ENCODE measurements around the genes IGIP, CD14, PCDHA8 and PCDHB3.

- PRO-cap, result no peak
These were observed 43.3 kb downstream of the CXXC5 start for GRCh38 chr5:139691352-139691866.

DNA sequence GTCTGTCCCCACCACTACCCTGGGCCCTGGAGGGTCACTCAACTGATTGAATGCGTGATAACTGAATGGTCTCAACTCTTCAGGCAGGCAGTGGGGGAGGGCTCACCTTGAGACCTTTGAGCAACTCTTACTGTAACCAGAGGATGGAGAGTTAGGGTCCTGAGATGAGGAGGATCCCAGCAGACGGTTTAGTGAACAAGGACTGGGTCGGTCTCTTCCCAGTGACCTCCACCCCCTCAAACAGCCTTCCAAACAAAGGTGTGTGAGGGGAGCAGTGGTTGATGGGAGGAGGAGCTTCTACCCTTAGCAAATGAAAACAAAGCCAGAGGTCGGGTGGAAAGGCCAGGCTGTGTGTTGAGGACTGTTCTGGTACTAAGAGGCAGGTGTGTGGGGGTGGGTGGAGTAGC lies 59.4 kb downstream of the CXXC5 start:
- PRO-cap, result no peak

GRCh38 chr5:140106760-140107029 lies 7.2 kb upstream of the PURA start:
- PRO-cap, result no peak

- PRO-cap, result no peak
These were observed at the start of gene IGIP for GRCh38 chr5:140125784-140126046. Gene IGIP, plus strand, starts transcription at chr5:140125937.

- PRO-cap, result no peak
These were observed 9.3 kb upstream of the CYSTM1 start for GRCh38 chr5:140165664-140166195.

GRCh38 chr5:140219641-140220063 lies 44.7 kb downstream of the CYSTM1 start:
- PRO-cap, result no peak

DNA sequence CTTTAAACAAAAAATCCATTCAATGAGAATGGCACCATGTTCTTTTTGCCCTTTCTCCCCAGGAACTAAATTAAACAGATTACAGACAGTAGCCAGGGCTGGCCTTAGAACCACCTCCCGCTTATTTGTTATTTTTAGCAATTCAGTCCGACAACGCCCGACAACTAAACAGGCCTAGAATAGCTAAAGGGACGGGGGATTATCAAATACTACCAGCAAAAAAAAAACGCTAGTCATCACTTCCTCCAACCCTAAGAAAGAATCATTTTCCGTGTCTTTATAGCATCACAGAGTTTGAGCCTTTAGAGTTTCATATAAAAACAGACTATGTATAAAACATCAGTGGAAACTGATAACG lies 35.4 kb downstream of the PFDN1 start:
- PRO-cap, result no peak

GRCh38 chr5:140341464-140342178 lies 4.8 kb downstream of the HBEGF start:
- PRO-cap, result no peak

GRCh38 chr5:140531112-140531990 lies 16.1 kb upstream of the EIF4EBP3 start:
- PRO-cap, result no peak

GRCh38 chr5:140557617-140558455 lies 563 bp upstream of the SRA1 start:
- PRO-cap, result no peak

DNA sequence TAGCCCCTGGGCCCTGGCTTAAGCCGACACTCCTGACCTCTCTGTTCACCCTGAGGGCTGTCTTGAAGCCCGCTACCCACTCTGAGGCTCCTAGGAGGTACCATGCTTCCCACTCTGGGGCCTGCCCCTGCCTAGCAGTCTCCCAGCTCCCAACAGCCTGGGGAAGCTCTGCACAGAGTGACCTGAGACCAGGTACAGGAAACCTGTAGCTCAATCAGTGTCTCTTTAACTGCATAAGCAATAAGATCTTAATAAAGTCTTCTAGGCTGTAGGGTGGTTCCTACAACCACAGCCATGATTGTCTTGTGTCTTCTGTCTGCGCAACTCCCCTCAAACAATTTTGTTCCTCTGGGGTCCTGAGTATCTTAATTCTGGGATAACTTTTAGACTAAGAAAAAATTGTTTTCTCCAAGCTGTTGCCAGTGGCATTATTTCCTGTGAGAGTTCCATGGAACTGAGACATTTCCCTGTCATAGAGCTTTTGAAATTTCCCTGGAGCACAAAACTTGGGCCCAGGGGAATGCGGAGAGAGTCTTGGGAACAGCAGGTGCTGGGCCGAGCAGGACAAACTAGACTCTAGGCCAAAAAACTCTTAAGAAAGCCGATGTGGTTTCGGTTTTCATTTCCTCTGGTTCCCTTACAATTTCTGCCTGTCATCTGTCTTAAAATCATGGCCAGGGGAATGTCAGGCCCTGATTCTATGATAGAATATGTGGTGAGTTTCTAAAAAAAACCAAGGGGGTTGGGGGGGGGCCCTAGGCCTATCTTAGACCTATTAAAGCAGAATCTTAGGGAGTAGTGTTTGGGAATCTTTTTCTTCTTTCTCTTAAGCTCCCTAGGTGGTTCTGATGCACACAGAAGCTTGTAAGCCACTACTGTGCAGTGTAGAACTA lies 4.4 kb downstream of the SLC35A4 start:
- PRO-cap, result no peak

DNA sequence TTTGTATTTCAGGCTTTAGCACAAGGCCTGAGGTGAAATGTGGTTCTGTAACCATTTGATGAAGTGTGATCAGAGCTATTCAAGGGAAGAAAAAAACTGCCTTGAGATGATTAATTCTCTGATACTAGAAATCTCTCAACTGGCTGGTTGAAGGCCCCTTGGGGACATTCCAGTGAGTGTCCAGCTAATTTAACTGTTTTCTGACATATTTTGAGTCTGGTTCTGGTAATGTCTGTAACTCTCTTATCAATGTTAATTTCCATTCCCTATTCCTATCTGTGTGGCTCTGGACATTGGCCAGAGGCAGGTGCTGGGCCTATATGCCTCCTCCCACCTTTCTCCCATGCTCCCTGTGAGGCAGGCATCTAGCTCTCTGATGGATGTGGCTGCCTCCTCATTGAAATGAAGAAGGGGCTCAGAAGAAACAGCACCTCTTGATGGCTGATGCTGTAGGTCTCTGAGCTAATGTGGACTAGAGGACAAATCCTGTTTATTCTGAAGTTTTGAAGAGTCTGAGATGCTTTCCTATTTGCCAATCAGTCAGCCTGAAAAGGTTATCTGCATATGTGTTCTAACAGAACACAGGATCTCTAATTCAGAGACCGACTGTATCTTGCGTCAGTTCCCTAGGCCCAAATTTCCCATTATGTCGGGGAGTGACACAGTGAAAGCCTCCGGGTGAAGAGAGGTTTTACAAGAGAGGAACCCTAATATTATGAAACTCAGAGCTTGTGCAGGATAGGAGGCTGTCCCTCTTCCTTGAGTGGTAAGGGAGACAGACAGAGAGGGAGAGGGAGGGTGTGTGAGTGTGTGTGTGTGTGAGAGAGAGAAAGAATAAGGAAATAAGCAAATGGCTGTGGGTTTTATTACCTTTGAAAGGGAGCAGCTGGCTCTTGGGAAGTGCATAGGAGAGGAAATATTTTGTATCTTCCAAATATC lies 2.2 kb downstream of the CD14 start:
- PRO-cap, result no peak

- PRO-cap, result unidirectional peak, minus-strand start at chr5:140633175
These were observed at the start of gene CD14 for GRCh38 chr5:140633035-140633791. Gene CD14, minus strand, starts transcription at chr5:140633175.

GRCh38 chr5:140821692-140822186 lies 326 bp downstream of the PCDHA5 start:
- PRO-cap, result no peak

GRCh38 chr5:140840919-140841428 lies at the start of gene PCDHA8:
Gene PCDHA8, plus strand, starts transcription at chr5:140841187.
- PRO-cap, result no peak

- PRO-cap, result no peak
These were observed 21.8 kb downstream of the PCDHAC2 start for GRCh38 chr5:140987909-140988559.

DNA sequence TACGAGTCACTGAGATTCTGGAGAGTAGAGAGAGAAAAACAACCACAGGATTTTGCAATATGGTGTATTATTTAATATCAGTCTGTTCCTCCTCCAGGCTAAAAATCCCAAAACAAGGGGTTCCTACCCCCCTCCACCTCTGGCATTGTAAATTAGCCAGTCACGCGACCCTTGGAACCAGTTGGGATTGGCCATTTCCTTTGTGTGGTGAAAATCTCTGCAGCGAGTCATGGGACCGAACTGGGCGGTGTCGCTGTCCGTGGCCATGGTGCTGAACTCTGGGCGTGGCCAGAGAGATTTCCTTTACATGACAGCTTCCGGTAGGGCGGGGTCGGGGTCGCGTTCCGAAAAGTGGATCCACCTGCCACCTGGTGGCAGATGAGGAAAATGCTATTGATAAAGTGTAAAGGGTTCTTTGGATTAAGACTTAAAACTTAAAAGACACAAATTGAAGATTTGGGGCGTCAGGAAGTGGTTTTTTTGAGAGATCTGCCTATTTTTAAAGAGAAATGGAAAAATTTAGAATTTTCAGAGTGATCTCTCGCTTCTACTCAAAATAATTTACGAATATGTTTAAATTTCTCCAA lies 10.1 kb upstream of the PCDHB1 start:
- PRO-cap, result no peak

- PRO-cap, result no peak
These were observed at the start of gene PCDHB3 for GRCh38 chr5:141099981-141100610. Gene PCDHB3, plus strand, starts transcription at chr5:141100473.

GRCh38 chr5:141135461-141136440 lies 745 bp downstream of the PCDHB5 start:
- PRO-cap, result no peak

DNA sequence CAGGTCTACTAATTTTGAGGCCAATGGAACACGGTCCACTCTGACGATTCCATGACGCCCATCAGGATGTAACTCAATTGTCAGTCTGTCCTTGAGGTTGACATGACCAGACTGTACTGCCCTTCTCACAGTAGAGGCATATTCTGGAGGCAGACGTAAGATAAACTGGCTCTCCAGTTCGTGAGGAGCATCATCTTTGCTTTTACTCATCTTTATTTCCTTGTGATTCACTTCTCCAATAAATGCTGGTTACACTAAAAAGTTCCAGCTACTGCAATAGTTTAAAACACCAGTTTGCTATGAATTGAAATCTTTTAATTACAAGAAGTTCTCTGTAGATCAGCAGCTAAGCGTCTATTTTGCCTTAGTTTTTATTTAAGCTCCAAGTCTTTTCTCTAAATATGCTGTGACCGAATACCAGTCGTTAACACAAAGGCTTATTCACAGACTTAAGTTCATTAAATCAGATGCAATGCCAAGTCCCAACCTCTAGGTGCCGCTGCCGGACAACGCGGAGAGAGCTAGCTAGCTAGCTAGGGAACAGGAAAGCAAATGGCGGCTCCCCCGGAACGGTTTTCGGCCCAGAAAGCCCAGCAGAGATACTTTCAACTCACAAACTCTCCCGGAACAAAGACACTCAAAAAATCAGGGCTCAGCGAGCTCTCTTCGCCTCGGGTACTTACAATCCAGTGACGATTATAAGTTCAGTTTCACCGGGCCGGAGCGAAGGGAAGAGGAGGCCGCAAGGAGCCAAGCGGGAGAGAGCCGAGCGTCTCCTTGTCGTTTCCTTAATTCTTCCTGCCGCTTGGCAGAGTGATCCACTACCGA lies 535 bp downstream of the TAF7 start:
- PRO-cap, result no peak